Parietal lobe (tissue), 2 donors: Measurements from ENCODE around the genes YWHAH, SLC5A1 and C22orf42.

DNA sequence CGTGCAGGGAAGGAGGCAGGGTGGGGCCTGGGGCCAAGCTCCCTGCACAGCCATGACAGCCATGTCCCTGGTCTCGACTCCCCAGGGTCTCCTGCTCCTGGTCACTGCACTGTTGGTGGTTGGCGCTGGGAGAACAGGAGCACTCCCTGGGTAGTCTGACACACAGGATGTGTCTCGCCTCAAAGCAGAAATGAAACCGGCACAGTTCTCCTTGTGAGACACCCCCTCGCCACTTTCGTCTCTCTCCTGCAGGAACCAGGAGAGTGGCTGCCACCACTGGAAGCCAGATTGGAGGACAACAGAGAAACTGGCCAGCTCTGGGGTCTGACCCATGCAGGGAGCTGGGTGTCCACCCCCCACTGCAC lies 27.1 kb upstream of the YWHAH start:
- RAMPAGE, long total RNA = no peak

- RAMPAGE, long total RNA = no peak
These were observed at the start of gene YWHAH for GRCh38 chr22:31944378-31944845. TSS of gene YWHAH (plus strand) at chr22:31944535.

DNA sequence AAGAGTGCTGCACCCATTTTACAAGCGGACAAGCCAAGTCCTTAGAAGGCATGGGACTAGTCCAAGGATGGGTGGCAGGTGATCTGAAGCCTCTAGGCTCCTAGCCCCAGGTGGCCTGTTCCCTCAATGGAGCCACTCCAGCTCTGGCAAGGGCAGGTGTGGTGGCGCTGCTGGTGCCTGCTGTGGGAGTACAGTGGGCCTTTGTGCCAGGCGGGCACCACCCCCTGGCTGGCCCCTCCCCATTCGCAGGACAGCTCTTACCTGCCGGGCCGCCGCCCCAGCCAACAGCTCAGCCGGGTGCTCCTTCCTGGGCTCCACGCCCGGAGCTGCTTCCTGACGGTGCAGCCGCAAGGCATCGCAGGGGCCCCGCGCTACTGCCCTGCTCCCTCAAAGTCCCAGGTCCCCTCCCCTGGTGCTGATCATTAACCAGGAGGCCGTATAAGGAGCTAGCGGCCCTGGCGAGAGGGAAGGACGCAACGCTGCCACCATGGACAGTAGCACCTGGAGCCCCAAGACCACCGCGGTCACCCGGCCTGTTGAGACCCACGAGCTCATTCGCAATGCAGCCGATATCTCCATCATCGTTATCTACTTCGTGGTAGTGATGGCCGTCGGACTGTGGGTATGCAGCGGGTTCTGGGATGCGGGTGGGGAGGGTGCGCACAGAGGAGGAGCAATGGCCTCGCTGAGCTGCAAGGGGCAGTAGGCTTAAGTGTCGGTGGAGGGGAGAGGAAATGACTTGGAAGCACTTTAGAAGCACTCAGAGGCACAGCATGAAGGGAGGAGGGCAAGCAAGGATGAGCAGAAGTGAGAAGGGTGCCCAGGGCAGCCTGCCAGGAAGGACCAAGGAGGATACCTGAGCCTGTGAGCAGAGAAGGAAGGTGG lies at the start of gene SLC5A1:
SLC5A1 (plus strand) TSS at position 467 of the 885 bp plus-strand sequence.
- RAMPAGE, long total RNA = no peak

DNA sequence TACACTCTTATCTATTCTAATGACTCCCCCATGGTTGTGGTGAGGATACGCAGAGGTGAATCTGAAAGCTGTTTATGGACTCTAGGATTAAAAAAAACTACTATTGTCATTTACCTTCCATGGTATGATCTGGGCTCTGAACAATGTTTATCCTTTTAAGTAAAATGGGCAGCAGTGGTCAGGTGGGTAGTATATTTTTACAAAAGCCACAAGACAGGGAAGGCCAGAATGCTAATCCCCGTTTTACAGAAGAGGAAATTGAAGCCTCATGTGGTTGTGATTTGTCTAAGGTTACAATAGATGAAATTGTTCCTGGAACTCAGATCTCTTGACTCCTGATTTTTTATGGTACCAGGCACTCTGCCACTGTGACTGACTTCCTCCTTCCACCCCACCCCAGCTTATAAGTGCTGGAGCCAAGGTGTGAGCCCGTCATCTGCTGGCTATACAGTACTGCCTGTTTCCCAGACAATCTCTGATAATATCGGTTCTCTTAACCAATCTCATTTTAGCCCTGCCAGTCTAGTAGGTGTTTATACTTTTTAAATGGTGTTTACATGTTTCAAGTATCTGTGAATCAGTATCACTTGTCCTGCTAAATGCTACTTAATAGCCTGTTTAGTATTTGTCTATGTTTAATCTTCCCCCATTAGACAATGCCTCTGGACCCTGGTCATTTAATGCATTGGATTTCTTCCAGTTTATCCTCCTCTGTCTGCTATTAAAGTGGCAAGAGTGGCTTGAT lies 1.9 kb downstream of the SLC5A1 start:
- RAMPAGE, long total RNA = no peak

DNA sequence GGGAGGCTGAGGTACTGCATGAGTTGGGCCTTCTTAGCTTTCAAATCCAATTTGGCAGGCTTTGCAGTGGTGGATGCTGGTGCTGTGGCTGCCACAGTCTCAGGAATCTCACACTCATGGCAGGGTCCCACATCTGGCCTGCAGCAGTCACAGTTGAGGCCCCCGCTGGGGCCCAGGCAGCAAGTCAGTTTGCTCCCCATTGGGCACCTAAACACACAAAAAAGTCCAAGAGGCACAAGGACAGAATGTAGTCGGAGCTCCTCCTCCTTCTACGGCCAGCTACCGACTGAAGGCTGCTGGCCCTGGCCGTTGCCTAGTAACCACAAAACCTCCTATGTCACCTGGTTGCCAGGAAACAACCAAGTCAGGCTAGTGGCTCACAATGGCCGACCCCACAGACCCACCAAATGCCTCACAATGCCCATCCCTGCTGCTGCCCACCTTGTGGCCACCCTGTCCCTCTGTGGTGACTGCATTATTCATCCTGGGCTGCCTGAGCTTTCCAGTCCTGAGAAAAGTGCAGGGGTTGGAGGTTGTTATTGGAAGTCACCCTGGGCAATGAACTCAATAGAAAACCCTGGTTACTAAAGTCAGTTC lies at the start of gene C22orf42:
C22orf42 (minus strand) TSS at position 288 of the 597 bp plus-strand sequence.
- RAMPAGE, long total RNA = no peak

- RAMPAGE, long total RNA = no peak
These were observed 149.3 kb downstream of the FBXO7 start for GRCh38 chr22:32623889-32624304.

DNA sequence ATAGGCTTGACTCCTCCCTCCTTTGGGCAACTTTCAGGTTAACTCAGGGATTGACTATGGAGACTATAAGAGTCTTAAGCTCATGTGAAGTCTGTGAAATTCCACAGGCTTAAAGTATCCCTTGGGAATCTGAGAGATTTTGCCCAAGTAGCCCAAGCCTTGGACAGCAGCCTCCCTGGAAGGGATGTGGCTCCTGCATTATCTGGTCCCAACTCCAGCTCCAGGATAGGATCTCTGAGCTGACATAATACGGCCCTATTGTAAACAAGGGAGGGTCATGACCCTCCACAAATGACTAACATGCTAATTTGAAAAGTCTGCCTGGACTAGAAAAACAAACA lies 101.4 kb upstream of the TIMP3 start:
- RAMPAGE, long total RNA = no peak

- RAMPAGE, long total RNA = no peak
These were observed 46.8 kb upstream of the TIMP3 start for GRCh38 chr22:32754673-32755156.

- RAMPAGE, long total RNA = no peak
These were observed 39.9 kb upstream of the TIMP3 start for GRCh38 chr22:32761582-32762038.

DNA sequence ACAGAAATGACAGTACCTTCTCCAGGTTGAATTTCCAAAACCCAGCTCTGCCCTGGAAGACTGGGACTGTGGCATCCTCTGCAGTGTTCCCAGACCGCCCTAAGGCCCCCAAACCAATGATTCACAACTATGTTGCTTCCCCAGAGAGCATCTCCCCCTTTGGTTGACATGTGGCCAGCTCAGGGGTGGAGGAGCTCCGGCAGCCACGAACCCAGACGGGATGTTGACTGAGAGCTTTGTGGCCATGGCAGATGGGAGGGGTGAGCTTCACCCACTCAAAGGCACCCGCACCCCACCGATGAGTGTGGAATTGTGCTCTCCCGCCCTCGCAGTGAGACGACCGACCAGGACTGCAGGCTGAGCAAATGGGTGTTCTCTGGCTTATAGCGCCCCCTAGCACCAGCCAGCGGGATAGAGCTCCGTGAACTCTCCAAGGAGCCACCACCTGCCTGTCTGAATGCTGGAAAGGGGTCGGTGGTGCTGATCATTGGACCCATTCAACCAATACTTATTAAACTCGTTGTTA lies 4.7 kb upstream of the TIMP3 start:
- RAMPAGE, long total RNA = no peak

- RAMPAGE, long total RNA = no peak
These were observed 987 bp downstream of the TIMP3 start for GRCh38 chr22:32802509-32802875.

GRCh38 chr22:32816824-32818005 lies 15.7 kb downstream of the TIMP3 start:
- RAMPAGE, long total RNA = no peak

- RAMPAGE, long total RNA = no peak
These were observed 44.1 kb downstream of the TIMP3 start for GRCh38 chr22:32845510-32846091.

GRCh38 chr22:32850849-32851538 lies 49.5 kb downstream of the TIMP3 start:
- RAMPAGE, long total RNA = no peak

GRCh38 chr22:32854096-32855047 lies 52.9 kb downstream of the TIMP3 start:
- RAMPAGE, long total RNA = no peak

GRCh38 chr22:32986004-32986361 lies 72.2 kb downstream of the SYN3 start:
- RAMPAGE, long total RNA = no peak

DNA sequence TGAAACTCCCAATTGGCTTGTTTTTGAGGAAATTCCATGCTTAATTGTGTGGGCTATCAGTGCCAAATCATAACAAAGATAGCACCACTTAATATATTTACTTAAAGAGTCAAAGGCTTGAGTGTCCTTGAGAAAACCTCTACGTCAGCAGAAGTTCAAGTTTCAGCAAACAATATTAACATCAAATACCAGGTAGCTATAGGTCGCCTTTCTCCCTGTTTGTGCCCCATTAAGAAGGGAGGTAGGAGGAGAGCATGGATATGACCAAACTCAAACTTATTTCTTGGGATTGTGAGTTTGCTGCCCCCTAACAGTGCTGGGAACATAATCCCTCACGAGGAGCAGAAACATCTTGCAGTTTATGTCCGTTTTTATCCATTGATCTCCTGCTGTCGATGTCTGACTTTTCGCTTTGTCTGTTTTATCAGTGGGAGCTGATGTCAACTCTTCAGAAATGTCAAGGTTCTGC lies 105.7 kb upstream of the SYN3 start:
- RAMPAGE, long total RNA = no peak

- RAMPAGE, long total RNA = no peak
These were observed 277.6 kb upstream of the SYN3 start for GRCh38 chr22:33335641-33336313.

GRCh38 chr22:33803242-33803892 lies 116.9 kb downstream of the LARGE1 start:
- RAMPAGE, long total RNA = no peak

DNA sequence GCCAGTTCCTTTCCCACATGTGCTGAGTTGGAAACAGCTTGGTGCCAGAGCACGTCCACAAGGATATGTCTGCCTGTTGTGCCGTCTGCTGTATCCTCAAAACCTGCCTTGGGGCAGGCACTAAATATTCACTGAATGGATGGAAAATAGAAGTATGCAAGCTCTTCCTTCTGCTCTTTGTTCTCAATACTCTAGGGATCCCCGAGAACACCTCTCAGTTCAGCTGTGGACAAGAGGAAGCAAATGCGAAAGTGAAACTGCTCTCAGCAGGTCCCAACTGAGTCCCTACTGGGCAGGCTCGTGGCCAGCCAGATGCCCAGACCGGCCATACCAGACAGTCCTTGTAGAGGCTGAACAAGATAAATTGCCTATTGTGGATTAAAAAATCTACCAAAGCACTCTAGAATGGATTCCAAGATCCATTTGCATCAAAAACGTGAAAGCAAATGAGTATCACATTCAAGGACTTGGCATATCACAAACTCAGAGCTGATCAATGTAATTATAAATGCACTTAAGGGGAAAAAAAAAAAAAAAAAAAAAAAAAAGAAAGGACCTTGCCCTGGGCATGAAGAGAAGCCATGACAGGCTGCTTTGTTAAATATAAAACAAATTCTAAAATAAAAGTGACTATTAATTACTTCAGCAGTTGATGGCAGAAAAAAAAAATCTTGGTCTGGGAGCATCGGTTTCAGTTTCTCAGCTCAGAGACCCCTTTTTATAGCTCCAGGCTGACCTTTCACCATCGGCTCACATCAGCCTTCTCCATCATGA lies 66.4 kb downstream of the LARGE1 start:
- RAMPAGE, long total RNA = no peak